BE2C (cell line): ENCODE results near the genes HAGH, FAHD1, NHERF2, PGP, DNASE1L2 and KREMEN2.

- RRBS, result 1% methylated on average over 61 of the region's 140 CpGs
Observed at GRCh38 chr16:1826016-1827030, at the start of gene HAGH. Gene HAGH (minus strand): TSS chr16:1826825.

DNA sequence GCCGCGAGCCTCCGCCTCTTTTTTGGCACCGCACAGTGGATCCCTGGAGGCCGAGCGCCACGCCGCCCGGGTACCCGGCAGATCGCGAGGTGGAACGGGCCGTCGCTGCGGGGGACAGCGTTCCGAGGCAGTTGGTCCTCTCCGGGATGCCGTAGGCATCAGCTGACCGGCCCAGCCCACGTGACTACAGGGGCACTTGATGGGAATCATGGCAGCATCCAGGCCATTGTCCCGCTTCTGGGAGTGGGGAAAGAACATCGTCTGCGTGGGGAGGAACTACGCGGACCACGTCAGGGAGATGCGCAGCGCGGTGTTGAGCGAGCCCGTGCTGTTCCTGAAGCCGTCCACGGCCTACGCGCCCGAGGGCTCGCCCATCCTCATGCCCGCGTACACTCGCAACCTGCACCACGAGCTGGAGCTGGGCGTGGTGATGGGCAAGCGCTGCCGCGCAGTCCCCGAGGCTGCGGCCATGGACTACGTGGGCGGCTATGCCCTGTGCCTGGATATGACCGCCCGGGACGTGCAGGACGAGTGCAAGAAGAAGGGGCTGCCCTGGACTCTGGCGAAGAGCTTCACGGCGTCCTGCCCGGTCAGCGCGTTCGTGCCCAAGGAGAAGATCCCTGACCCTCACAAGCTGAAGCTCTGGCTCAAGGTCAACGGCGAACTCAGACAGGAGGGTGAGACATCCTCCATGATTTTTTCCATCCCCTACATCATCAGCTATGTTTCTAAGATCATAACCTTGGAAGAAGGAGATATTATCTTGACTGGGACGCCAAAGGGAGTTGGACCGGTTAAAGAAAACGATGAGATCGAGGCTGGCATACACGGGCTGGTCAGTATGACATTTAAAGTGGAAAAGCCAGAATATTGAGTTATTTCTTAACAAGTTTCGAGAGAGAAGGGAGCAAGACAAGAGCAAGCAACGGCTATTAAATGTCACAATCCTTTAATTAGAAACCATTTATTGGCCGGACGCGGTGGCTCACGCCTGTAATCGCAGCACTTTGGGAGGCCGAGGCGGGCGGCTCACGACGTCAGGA lies at the start of gene FAHD1:
Gene FAHD1 (plus strand): TSS at position 176 of the 1,043 bp plus-strand sequence.
- RRBS, result 1% methylated on average over 25 of the region's 81 CpGs

DNA sequence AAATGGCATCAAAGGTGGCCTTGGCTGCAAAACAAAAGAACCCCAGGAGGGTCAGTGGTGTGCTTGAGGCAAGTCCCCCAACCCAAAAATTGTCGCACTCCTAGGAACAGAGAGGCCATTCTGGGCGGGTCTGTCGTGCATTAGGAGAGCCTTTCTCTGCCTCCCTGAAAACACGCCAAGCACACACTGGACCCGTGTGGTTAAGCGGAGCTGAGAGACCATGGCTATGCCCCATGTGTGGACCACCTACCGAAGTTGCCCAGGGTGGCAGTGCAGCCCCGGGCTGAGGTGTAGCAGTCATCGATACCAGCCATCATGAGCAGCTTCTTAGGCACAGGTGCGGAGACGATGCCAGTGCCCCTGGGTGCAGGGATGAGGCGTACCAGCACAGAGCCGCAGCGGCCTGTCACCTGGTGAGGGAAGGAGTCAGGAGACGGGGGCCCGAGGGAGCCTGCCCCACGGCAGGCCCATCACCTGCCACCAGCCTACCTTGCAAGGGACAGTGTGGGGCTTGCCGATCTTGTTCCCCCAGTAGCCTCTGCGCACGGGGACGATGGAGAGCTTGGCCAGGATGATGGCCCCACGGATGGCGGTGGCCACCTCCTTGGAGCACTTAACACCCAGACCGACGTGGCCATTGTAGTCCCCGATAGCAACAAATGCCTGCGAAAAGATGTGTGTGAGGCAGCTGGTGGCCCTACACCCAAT lies 2.2 kb downstream of the RPS2 start:
- RRBS, result no CpG with 5 or more reads among the region's 27 CpGs

DNA sequence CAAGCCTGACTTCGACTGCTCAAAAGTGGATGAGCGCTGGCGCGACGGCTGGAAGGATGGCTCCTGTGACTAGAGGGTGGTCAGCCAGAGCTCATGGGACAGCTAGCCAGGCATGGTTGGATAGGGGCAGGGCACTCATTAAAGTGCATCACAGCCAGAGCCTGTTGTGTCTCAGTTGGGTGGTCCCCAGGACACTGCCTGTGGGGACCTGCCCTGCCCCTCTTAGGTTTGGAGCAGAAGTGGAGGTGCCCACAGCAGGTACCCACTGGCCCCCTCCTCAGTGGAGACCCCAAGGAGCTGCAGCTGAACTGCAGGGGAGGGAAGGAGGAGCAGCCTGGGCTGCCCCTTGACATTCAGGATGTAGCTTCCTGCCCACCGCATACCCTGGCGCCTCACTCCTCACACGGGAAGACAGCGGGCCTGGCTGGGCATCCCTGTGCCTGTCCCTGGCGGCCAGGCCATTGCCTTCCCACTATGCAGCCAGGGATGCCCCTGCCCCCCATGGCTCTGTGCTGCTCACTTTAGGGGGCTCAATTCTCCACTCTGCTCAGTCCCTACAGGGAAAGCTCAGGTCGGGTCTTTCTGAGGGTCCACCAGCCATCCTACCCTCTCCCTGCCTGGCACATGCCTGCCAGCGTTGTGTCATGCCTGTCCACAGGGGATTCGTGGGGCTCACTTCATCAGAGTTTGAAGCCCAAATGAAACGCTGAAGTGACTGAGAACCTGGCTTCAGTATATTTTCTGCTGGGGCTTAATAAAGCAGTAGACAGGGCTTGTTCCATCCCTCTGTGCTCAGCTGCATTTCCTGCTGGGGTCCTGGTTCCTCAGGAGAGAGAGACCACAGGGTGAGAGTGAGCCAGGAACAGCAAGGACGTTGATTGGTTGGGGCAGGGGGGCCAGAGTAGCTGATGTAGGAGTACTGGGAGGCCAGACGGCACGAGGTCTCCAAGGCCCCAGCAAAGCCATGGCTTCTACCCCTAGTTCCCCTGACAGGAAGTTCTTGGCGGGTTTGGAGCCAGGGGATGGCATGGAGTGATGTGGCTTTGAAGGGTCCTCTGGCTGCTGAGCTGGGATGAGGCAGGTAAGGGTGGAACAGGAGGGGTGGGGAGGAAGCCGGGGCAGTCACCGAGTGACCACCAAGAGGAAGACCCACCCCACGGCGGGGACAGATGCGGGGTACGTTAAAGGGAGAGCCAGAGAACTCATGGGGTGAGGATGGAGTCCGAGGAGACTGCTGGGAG lies 2.4 kb downstream of the GFER start:
- RRBS, result no CpG with 5 or more reads among the region's 25 CpGs

GRCh38 chr16:2026438-2027569 lies at the start of gene NHERF2:
Gene NHERF2 (plus strand): TSS chr16:2026902.
- RRBS, result 2% methylated on average over 59 of the region's 125 CpGs

DNA sequence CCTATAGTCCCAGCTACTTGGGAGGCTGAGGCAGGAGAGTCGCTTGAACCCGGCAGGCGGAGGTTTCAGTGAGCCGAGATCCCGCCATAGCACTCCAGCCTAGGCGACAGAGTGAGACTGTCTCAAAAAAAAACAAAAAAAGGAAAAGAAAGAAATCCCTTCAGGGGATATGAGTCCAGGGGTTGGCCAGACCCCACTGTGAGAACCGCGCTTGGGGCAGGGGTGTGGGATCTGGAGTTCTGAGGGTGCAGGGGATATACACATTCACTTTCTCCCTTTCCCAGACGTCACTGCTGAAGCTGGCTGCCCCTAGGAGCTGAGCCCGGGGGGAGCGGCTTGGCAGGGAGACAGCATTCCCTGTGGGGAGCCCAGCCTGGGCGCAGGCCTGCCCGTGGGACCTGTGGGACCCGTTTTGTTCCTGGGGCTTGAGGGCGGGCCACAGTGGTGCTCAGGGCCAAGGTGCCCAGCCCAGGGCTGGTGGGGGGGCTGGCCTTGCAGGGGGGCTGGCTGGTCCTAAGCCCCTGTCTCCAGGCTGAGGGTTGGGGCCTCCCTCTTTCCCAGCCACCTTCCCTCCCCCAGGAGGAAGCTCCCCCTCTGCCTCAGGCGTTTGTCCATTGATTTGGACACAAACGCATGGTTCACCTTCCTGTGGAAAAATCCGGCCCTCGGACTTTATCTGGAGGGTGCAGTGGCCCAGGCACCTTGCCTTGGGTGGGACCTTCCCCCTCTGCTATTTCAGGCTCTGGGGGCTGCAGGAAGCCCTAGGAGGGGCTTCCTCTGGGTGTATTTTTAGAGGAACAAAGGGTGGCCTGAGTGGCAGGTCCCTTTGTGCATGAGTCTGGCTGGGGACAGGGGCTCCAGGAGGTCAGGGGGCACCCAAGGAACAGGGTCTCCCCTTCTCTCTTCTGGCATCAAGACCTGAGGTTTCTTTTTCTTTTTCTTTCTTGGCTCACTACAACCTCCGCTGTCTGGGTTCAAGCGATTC lies 4.4 kb downstream of the NHERF2 start:
- RRBS, result no CpG with 5 or more reads among the region's 21 CpGs

DNA sequence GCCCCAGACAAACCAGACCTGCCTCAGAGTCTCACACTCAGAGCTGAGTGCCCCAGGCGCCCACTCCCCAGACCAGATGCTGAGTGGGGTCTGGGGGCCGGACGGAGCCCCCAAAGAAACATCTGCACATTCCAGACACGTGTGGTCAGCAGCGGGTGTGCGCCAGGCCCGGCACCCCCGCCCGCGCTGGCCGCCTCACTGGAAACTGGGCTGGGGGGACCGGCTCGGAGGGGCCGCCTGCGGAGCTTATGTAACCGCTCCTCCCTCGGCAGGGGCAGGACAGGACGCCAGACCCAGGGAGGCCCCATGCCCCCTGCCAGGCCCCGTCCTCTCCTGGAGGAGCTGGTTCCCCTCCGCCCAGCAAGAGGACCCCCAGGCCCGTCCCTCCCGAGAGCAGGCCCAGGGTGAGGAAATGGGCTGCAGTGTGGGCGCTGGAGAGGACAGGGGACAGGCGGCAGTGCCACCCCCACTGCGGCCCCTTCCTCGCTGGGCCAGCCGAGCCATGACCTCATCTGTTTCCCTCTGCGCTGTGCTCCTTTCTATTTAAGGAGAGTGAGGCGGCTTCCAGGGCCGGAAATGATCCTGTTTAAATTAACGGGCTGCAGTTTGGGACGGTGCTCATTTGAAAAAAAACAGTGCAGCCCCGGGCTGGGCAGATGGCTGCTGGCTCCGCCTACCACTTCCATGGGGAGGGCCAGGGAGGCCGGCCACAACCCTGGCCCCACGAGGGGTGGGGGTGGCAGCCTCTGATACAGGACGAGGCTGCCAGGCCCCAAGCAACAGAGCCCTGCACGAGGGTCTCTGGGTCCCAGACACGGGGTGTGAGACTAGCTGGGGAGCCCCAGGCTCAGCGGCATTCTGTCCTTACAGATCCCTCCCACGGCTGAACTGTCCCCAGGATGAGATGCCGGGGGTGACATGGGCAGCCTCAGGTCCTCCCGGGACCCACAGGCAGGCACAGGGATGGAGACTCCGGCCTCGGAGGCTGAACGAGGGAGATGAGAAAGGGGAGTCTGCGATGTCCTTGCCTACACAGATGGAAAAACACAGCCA lies 10.8 kb downstream of the PKD1 start:
- RRBS, result no CpG with 5 or more reads among the region's 47 CpGs

- RRBS, result 2% methylated on average over 16 of the region's 69 CpGs
Observed at GRCh38 chr16:2214515-2214918, at the start of gene PGP. Gene PGP (minus strand): TSS chr16:2214840.

DNA sequence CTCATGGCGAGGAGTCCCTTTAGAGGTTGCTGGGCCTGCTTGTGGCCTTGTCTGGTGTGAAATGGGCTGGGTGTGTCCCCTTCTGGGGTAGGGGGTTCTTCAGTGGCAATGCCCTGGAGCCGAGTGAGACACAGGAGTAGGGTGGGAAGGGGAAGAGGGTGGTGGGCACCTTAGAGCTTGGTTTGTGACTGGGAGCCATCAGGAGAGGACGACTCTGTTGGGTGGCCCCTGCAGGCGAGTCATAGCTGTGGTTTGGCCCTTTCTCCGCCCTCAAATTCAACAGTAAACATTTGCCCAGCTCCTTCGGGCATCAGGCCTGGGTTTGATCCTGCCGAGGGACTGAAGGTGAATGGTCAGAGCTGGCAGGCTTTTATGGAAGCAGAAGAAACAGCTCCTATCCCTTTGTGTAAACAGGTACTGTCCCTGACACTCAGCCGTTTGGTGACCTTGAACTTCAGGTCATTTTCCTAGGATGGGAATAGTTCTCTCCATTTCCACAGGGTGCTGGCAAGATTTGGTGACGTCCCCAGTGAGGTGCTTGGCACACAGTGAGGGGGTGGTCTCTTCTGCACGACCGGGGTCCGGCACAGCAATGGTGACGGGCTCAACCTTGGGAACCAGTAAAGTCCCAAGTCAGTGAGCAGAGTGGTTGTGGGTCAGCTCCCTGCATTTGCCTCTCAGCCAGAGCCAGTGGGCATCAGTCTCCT lies 3.0 kb downstream of the E4F1 start:
- RRBS, result no CpG with 5 or more reads among the region's 13 CpGs

DNA sequence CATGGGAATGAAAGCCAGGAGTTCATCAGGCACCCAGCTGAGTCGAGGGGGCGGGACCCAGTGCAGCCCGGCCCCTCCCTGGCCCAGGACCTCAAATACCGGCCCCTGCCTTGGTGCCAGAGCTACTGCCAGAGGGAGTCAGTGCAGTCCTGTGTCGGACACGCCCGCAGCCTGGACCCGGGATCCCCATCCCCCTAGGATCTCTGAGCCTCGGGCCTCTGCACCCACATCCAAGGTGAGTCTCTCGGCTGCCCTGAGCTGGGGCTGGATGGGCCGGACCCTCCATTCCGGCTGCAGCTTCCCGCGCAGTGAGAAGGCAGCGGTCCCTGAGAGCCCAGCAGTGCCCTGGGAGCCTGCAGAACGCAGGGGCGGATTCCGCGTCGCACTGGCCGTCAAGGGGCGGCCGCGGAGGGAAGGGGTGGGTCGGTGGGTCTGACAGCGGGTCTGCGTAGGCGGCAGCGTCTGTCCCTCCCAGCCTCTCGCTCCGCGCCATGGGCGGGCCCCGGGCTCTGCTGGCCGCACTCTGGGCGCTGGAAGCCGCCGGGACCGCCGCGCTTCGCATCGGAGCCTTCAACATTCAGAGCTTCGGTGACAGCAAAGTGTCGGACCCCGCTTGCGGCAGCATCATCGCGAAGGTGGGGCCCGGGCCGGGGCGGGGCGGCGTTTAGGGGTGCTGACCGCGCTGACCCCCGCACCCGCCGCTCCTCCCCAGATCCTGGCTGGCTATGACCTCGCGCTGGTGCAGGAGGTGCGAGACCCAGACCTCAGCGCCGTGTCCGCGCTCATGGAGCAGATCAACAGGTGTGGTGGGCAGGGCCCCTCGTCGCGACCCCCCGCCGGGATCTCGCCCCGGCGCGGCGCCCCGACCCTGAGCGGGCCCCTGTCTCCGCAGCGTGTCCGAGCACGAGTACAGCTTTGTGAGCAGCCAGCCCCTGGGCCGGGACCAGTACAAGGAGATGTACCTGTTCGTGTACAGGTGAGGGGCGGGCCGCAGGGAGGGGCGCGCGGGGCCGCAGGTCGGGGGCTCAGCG lies at the start of gene DNASE1L2:
Gene DNASE1L2 (plus strand): TSS at position 119 of the 1,031 bp plus-strand sequence.
- RRBS, result 57% methylated on average over 34 of the region's 92 CpGs

- RRBS, result no CpG with 5 or more reads among the region's 19 CpGs
Observed at GRCh38 chr16:2515148-2516051, 1.6 kb downstream of the ATP6V0C start.

- RRBS, result no CpG with 5 or more reads among the region's 48 CpGs
Observed at GRCh38 chr16:2532446-2533424, 1.5 kb upstream of the CEMP1 start.

GRCh38 chr16:2674492-2674981 lies 7.8 kb upstream of the KCTD5 start:
- RRBS, result no CpG with 5 or more reads among the region's 6 CpGs

DNA sequence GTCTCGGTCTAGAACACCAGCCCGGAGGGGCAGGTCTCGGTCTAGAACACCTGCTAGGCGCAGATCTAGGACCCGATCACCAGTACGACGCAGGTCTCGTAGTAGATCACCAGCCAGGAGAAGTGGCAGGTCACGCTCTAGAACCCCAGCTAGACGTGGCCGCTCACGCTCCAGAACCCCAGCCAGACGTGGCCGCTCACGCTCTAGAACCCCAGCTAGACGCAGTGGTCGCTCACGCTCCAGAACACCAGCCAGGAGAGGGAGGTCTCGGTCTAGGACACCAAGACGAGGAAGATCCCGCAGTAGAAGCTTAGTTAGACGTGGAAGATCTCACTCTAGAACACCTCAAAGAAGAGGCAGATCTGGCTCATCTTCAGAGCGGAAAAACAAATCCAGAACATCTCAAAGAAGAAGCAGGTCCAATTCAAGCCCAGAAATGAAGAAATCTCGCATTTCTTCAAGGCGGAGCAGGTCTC lies 9.9 kb downstream of the SRRM2 start:
- RRBS, result 97% methylated on average over 2 of the region's 25 CpGs

DNA sequence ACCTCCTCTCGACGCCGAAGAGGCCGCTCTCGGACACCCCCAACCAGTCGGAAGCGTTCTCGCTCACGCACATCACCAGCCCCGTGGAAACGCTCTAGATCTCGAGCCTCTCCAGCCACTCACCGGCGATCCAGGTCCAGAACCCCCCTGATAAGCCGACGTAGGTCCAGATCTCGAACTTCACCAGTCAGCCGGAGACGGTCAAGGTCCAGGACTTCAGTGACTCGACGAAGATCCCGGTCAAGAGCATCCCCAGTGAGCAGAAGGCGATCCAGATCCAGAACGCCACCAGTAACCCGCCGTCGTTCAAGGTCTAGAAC lies 11.1 kb downstream of the ELOB start:
- RRBS, result 93% methylated on average over 8 of the region's 27 CpGs

GRCh38 chr16:2766345-2766723 lies 10.7 kb downstream of the ELOB start:
- RRBS, result 97% methylated on average over 8 of the region's 35 CpGs

DNA sequence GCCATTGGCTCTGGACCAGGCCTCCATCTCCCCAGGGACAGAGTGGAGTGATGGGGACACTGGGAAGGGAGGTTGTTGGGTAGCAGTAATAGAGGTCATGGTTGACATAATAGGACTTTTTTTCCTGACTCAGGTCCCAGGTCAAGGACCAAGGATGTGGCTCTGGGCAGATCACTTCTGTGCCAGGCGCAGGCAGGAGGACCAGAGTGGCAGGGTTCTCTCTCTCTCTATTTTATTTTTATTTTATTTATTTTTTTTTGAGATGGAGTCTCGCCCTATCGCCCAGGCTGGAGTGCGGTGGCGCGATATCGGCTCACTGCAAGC lies 8.1 kb downstream of the FLYWCH2 start:
- RRBS, result no CpG with 5 or more reads among the region's 7 CpGs

- RRBS, result 92% methylated on average over 15 of the region's 29 CpGs
Observed at GRCh38 chr16:2925239-2925770, 13.6 kb downstream of the FLYWCH1 start.

DNA sequence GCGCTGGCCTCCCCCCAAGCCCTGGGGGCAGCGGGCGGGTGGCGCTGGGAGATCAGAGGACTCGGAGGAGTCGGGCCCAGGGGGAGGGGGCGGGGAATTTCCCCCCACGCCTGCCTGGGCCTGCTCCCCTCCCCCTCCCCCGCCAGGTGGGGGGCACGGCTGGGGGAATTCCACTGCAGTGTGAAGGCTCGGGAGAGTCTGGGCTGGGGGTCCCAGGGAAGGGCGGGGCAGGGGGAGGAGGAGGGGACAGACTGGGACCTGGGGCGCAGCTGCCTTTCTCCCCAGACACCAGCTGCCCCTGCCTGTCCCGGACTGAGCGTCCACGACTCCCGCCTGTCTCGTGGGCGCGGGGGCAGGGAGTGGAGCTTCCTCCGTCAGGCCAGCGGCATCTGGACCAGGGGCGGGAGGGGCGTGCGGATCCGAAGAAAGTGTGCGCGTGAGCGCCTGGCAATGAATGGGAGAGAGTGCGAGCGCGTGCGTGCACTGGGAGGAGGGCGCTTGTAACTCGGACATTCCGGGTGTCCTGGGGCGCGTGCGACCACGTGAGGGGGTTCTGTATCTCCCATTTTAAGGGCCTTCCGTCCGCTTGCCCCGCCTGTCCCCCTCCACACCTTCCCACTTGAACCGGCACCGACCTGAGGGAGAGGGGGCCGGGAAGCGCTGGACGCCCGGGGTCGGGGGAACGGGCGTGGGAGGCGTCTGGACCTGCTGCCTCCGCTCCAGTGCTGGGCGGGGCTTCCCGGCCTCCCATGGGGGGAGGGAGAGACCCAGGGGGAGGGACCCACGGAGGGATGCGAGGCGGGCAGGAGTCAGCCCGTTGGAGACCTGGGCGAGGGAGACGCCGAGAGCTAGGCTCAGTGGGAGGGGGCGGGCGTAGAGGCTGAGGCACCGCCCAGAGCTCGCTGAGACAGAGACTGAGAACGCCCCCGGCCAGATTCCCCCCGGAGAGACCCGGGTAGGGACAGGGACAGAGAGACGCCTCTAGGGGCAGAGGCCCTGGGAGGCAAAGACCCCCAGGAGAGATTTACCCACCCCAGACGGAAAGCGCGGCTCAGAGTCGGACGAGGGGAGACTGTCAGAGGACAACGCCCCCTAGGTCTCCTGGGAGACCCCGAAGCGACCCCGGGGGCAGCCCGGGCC lies at the start of gene KREMEN2:
Gene KREMEN2 (plus strand): TSS at position 933 of the 1,140 bp plus-strand sequence.
- RRBS, result 2% methylated on average over 15 of the region's 82 CpGs

- RRBS, result 82% methylated on average over 4 of the region's 24 CpGs
Observed at GRCh38 chr16:2971900-2973012, 3.1 kb downstream of the PAQR4 start.